Osteoblast (primary cell): Measurements from ENCODE around the genes PRXL2A, SH2D4B, CDHR1, WAPL and OPN4.

GRCh38 chr10:80408131-80409195 lies at the start of gene PRXL2A:
PRXL2A (plus strand) TSS chr10:80408551.
- CAGE, long polyA plus RNA: no peak
- RRBS: 4% methylated on average over 32 of the region's 103 CpGs

DNA sequence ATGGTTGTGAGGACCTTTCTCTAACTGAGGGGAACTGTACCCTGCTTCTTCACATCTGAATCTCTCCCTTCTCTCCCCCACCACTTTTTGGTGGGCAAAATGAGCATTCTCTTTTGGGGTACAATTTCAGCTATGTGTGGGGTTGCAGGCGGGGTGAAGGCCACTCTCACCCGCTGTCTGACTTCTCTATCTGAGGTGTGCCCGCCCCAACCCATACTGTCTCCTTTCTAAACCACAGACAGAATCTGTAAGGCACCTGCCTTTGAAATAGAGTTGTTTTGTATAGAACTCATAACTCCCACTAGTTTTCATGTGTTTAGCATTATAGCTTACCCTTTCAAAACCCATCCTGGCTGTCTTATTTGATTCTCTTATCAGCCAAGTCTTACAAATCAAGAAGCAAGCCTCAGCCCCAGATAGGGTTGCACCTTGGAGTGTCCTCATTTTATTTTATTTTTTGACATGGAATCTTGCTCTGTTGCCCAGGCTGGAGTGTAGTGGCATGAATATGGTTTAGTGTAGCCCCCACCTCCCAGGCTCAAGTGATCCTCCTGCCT lies 11.8 kb downstream of the TSPAN14 start:
- CAGE, long polyA plus RNA: no peak
- RRBS: no CpG with 5 or more reads among the region's 3 CpGs

DNA sequence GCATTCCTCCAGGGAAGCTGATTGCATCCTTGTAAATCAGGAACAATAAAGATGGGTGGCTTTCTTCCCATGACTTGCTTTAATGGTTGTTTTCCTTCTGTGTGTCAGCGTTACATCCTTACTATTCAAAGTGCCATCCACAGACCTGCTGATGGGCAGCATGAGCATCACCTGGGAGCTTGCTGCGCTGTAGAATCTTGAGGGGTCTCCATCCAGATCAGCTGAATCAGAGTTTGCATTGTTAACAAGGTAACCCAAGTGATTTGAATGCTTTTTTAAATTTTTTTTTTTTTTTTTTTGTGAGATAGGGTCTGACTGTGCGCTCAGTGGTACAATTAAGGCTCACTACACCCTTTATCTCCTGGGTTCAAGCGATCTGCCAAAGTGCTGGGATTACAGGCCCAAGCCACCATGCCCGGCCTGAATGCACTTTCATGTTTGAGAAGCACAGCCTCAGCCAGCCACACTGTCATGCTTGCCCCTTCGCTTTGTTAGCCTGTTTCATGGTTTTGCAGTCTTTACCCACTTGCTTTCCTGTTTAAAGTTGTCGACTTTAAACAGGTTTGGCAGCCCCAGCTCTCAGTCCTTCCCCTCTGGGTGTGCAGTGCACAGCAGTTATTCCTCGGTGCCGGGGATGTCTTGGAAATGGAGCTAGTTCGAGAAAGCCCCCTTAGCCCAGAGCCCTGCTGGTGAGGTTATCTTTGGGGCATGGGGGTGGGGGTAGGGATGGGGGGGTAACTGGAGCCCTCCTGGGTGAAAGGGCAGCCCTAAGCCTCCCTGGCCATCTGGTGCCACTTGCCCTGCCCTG lies 14.5 kb downstream of the TSPAN14 start:
- CAGE, long polyA plus RNA: no peak
- RRBS: no CpG with 5 or more reads among the region's 10 CpGs

DNA sequence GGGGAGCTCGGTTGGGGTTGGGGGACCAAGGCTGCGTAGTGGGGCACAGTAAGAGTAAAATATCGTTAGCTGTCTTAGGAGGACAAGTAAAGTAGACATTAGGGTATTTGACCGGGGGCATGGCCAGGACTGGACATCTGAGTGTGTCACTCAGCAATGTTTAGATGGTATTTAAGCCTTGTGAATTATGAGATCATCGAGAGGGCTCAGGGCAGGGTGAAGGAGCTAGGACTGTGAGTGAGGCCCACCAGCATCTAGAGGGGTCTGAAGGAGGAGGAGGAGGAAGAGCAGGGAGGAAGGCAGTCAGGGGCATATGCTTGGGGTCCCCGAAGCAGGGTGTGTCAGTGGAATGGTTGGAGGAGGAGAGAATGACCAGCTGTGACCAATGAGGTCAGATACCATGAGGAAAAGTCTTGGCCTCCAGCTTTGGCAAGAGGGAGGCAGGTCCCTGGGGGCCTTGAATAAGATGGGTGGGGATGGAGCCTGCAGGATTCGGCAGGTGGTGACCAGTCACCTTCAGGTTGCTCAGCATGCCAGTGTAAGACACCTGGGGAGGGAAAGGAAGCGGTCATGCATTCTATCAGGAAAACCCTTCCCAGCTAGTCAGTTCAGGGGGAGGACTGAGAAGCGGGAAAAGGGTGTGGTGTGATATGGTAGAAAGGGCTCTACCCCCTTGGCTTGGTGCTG lies 34.9 kb upstream of the SH2D4B start:
- CAGE, long polyA plus RNA: no peak
- RRBS: no CpG with 5 or more reads among the region's 9 CpGs

DNA sequence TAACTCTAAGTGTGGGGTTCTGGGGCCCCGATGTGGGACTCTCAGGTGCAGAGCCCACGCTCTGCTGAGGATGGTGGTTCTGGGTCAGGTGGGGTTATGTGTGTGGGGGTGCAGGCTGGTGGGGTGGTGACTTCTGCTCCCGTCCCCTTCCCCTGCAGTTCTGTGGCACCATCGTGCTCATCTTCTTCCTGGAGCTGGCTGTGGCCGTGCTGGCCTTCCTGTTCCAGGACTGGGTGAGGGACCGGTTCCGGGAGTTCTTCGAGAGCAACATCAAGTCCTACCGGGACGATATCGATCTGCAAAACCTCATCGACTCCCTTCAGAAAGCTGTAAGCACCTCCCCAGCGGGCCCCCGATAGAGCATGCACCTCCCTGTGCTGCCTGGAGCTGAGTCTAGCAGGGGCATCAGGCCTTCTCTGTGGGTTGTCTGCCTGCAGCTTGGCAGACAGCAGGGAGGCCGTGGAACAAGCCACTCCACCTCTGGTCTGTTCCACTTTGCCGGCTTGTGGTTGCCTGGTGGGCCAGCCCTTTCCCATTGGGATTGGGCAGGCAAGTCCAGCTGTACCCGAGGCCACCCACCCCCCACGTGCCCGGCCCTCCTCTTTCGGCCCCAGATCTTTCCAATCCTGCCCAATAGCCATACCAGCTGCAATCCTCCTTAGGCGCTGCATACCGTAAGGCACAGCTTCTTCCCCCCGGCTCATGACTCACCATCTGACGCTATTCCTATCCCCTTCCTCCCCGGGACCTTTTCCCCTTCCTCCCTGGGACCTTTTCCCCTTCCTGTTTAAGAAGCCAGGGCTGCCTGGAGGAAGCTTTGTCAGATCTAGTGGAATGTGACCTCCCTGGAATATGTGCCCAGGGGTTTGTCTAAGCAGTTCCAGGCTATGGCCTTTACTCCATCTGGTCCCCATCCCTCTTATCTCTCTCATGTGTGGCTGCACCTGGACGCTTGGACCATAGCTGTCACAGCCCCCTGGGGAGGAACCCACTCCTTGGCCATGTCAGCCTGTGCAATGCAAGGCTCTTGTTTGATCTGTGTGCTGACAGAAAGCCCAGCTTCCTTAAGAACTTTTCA lies 28.2 kb upstream of the SH2D4B start:
- CAGE, long polyA plus RNA: no peak
- RRBS: 7% methylated on average over 9 of the region's 26 CpGs

DNA sequence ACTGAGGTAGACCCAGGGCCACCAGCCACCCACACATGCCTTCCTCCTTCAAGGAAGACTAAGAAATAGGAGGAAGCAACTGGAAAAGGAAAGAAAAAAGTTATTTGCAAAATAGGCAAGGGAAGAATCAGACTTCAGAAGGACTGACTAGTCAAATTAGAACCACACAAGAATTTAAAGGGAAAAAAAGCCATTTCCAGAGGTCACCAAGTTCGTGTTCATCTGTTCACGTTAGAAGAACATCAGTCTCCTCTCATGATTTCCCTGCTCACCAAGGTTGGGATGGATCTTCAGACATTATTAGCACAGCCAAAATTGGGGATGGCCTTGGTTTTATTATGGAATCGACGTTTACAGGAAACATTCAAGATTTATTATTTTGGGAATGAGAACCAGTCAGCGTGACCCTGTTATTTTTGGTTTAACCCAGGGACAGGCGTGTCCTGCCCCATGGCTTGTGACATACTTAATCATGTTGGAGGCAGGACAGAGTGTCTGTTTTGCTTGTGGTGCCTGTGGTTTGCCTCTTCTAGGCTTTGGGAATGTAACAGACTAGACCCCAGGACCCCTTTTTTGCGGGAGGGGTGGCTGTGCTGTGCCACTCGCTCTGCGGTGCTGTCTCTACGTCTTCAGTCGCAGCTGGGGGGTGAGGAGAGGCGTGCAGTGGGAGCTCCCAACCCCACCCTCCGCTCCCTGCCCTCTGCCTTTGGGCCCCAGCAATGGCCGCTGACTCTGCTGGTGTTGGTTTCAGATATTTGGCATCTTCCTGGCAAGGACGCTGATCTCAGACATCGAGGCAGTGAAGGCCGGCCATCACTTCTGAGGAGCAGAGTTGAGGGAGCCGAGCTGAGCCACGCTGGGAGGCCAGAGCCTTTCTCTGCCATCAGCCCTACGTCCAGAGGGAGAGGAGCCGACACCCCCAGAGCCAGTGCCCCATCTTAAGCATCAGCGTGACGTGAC lies 20.3 kb upstream of the SH2D4B start:
- CAGE, long polyA plus RNA: no peak
- RRBS: no CpG with 5 or more reads among the region's 23 CpGs

- CAGE, long polyA plus RNA: no peak
- RRBS: no CpG with 5 or more reads among the region's 19 CpGs
These were observed 8.2 kb upstream of the SH2D4B start for GRCh38 chr10:80529308-80530097.

GRCh38 chr10:80537521-80537961 lies at the start of gene SH2D4B:
SH2D4B (plus strand) TSS chr10:80537902.
- CAGE, long polyA plus RNA: no peak
- RRBS: no CpG with 5 or more reads among the region's 5 CpGs

DNA sequence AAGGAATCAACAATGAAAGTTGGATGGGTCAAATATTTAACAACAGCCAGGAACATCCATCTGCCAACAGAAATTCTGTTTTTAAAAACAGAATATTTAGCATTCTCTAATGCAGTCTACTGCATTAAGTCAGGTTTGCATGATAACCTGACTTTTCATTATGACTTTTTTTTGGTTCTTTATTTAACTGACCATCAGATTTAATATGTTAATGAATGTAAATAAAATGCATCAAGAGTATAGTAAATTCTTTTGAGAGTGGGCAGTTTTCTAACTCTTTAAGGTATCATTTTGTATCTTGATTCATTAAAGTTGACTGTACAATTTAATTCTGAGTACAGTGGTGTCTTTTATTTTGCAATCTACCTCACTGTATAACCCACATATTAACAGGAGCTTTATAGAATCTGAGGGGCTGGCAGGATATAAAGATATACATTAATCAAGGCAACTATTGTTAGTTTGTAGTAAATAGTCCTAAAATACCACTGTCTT lies 328.8 kb downstream of the NRG3 start:
- CAGE, long polyA plus RNA: no peak

- CAGE, long polyA plus RNA: no peak
- RRBS: no CpG with 5 or more reads among the region's 15 CpGs
These were observed 5.6 kb downstream of the GPR15LG start for GRCh38 chr10:84178828-84179910.

- CAGE, long polyA plus RNA: no peak
- RRBS: 2% methylated on average over 6 of the region's 61 CpGs
These were observed at the start of gene CDHR1 for GRCh38 chr10:84194367-84195040. CDHR1 (plus strand) TSS chr10:84194537.

DNA sequence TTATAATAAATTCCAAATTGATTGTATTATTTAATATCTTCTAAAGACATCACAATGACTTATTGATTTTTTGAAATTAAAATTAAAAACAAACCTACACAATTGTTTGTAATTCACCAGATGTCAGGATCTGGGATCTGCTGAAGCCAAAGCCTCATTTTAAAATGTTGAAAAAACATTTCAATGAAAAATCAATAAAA lies 286.3 kb downstream of the CCSER2 start:
- CAGE, long polyA plus RNA: no peak

DNA sequence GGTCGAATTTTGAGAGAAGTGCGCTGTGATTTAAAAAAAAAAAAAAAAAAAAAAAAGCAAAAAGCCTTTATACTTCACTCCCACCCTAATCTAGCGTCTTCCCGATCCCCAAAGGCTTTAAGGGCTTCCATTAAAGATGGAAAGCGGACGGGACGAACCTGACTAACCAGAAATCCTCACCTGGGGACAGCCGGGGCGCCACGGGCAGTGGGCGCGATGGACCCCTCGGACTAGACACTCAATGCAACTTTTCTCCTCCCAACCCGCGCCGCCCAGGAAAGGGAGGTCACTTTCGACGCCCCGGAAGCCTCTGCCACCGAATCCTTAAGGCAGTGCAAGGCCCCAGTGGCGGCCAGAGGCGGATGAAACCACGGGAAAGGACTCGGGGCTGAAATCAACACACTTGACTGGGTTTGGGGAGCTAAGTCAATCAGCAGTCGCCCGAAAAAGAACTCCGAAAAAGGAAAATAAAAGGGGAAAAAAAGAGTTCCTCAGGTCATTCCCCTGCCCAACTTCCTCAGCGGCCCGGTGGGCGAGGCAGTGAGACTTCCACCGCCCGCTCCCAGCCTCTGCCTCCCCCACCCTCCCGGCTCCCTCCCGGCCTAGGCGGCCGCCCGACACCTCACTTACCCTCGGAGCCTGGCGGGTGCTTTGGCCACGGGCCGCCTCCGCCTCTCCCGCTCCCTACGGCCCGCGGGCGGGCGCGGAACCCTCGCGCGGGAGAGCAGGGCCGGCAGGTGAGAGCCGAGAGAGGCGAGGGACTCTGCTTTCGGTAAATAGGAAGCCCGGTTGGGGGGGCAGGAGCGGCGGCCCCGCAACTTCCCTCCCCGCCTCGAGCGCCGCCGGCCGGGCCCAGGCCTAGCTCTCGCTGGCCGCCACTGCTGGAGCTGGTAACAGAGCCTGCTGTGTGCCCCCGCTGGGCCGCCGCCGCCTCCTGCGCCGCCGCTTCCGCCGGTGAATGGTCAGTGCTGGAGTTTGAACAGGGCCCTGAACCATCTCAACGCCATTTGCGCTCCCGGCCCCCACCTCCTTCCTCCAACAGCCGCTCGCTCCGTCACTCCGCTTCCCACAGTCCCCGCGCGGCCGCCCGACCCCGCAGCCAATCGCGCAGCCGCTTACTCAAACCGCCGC lies at the start of gene WAPL:
Gene WAPL, minus strand, starts transcription at position 1,058 of the 1,131 bp plus-strand sequence.
- CAGE, long polyA plus RNA: no peak
- RRBS: 2% methylated on average over 38 of the region's 95 CpGs

GRCh38 chr10:86599696-86600162 lies 54.6 kb upstream of the OPN4 start:
- CAGE, long polyA plus RNA: no peak
- RRBS: no CpG with 5 or more reads among the region's 4 CpGs

DNA sequence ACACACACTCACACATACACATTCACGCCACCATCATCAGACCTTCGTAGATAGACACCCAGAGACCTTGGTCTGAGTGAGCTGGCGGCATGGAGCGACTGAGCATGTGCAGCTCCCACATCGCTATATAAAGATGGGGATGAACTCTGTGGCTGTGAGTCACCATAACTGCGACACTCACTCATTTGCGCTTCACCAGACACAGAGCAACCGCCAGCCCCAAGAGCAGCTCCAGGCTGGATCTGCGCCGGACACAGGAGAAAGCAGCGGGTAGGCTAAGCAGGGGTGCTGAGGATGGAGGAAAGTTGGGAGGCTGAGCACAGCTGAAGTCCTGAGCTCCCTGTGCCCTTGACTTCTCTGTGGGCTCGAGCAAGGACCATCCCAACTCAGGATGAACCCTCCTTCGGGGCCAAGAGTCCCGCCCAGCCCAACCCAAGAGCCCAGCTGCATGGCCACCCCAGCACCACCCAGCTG lies at the start of gene OPN4:
Gene OPN4, plus strand, starts transcription at position 155 of the 474 bp plus-strand sequence.
- CAGE, long polyA plus RNA: no peak
- RRBS: no CpG with 5 or more reads among the region's 14 CpGs

DNA sequence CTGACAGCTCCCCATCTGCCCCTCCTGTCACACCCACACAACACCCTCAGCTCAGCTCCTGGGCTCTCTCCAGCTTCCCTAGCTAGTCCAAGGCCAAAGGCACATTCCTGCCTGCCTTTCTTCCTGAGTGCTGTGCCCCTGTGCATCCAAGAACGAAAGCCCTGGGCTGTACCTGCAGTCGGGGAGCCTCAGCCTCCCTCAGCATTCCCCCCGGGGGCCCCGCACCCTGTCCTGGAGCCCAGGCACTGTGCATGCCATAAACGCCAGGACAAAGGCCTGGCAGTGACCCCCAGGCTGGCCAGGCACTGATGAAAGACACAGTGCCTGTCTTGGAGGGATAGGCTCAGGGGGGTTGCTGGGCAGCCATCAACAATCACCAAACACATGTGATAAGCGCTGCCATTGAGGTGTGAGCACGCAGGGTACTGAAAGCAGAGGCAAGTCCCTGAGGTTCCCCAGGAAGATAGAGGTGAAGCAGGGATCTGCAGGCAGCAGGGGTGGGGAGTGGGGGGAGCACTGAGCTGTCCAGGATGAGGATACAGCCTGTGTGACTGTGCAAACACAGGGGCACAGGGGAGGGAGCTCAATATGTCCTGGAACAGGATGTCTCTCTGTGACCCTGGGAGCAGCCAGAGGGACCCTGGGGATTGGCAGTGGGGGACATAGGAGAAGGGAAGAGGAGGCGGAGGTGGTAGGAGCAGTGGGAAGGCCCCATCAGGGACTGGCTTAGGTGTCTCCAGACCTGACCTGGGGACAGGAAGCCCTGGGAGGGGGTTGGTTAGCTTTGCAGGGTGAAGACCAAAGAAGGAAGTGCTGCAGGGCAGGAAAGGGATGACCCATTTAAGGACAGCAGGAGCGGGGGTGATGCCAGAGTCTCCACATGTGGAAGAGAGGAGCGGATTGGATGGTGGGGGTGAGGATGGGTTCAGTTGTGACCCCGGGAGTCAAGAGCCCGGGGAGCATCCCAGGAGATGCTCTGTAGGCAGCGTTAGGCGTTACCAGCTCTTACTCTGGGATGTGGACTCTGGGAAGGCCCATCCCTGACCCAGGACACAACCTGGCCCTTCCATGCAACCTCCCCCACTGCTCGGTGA lies 3.4 kb upstream of the LDB3 start:
- CAGE, long polyA plus RNA: no peak
- RRBS: no CpG with 5 or more reads among the region's 15 CpGs

GRCh38 chr10:86673669-86674394 lies 5.5 kb downstream of the LDB3 start:
- CAGE, long polyA plus RNA: no peak
- RRBS: no CpG with 5 or more reads among the region's 9 CpGs

GRCh38 chr10:86676422-86676997 lies 8.2 kb downstream of the LDB3 start:
- CAGE, long polyA plus RNA: no peak
- RRBS: no CpG with 5 or more reads among the region's 10 CpGs

DNA sequence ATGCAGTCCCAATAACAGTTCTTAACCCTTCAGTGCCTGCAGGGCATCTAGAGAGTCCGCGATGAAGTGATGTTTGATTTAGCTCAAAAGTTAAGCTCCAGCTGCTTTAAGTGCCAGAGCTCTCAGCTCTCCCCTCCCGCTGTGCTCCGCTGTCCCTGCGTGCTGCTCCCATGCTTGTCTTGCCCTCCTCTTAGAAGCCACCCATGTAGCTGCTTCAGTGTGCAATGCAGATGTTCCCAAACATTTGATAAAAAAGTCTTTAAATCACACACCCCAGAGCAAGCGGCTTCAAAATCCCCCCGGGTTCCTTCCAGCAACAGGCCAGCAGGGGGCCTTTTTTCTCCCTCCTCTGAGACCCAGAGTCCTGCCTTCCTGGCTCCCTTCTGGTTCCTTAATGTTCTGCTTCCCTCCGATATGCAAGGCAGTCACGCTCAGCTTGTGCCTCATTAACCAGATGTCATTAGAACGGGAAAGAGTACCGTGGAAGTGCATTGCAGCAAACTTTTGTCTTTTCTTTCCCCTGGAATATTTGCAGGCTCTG lies 25.4 kb downstream of the LDB3 start:
- CAGE, long polyA plus RNA: no peak
- RRBS: no CpG with 5 or more reads among the region's 11 CpGs

- CAGE, long polyA plus RNA: no peak
- RRBS: no CpG with 5 or more reads among the region's 12 CpGs
These were observed 13.1 kb downstream of the BMPR1A start for GRCh38 chr10:86769185-86770206.